Cardiac muscle cell (in vitro differentiated cells and primary cell): Measurements from ENCODE around the genes SERP2 and SLC25A30.

DNA sequence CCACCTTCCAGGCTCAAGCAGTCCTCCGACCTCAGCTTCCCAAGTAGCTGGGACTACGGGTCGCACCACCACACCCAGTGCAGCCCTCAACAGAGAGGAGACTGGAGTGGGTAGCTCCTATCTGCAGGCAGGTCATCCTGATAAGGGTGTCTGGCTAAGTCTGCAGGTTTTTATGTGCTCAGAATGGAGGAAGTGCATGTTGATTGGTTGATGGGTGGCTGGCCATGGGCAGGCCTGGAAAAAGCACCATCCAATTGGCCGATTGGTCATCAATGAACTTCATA lies 12.8 kb downstream of the DNAJC15 start:
- RAMPAGE, long total RNA = no peak
- RRBS = no CpG with 5 or more reads among the region's 4 CpGs

DNA sequence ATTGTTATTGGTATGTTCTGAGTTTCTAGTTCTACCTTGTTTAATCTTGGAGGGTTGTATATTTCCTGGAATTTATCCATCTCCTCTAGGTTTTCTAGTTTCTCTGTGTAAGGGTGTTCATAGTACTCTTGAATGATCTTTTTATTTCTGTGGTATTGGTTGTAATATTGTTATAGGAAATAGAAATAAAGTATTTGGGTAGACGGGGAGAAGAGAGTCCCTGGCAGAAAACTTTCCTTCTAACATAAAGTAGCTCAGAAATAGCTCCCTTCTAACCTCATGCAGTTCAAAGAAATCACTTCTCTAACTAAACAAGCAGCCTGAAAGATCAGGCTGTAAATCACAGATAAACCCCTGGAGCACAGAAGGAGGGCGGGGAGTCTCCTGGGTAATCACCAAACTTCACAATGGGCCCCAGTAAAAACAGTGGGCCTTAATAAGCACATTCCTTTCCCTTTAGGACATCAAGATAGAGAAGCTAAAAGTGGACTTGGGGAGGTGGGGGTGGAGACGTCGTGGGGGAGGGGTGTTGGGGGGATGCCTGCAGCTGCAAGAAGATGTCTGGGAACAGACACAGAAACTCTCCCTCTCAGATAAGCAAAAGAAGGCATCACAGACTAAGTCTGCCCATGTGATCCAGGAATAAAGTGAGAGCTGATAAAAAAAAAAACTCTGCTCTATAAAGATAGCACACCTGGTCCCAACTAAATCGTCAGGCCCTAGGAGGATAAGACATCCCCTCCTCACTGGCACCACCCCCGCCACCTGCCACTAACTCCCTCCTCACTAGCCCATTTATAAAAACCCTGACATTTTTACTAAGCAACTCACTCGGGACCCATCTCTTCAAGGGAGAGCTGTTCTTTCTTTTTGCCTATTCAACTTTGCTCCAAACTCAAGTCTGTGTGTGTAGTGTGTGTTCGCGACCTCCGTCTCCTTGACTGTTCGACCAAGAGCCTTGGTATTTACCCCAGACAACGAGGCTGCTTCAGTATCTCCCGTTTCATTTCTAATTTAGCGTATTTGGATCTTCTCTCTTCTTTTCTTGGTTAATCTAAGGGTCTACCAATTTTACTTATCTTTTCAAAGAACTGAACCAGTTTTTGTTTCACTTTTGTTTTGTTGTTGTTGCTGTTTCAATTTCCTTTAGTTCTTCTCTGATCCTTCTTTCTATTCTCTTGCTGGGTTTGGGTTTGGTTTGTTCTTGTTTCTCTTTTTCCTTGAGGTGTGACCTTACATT lies 31.6 kb downstream of the DNAJC15 start:
- RAMPAGE, long total RNA = no peak
- RRBS = no CpG with 5 or more reads among the region's 14 CpGs

DNA sequence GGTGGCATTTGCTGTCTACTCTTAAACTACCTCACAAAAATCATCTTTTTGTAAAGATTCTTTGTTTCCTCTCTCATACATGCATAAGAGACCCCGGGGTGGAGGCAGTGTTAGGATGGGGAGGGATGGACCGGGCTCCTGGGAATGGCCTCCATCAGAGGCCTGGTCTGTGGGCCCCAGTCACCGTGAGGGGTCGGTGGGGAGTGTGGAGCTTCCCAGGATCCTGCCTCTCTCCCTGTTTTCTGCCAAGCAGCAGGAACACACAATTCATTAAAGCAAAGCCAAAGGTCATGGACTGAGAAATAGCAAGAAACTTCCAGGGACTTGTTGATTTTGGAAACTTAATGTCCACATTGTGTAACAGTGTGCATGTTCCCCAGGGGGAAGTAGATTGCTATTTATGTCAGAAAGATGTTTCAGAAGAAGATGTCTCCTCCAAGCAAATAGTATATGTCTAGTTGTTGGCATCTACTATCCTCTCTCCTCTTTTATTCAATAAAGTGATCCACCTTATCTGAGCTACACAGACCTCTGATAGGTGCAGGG lies 241.3 kb downstream of the ENOX1 start:
- RAMPAGE, long total RNA = no peak
- RRBS = no CpG with 5 or more reads among the region's 4 CpGs

DNA sequence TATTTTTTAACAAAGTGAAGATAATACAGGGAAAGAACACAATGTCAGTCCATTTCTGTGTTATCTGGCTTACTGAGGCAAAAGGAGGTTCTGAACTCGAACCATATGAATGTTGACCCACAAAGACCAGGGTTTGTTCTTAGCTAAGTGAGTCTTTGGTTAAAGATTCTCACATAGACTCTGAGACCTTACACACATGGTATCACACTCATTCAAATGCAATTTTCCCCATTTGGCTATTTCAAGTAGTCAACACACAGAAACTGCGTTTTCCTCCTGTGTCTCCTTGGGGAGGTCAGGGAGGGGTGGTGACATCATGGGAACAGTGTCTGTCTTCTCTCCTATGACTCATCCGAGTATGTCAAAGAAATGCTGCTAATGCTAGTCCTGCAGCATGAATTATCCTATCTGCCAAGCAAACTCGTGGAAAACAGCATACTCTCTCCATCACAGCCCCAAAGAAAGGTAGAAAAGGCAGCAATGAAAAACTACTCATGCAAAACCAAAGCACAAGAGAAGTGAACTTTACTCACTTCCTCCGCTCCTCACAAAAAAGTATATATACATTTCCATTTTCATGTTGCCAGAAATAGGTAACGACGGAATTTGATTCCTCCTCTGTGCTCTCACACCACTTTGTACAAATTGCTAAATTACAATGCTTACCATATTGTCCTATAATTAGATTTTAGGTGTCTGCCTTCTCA lies 100.2 kb downstream of the ENOX1 start:
- RAMPAGE, long total RNA = no peak
- RRBS = no CpG with 5 or more reads among the region's 7 CpGs

DNA sequence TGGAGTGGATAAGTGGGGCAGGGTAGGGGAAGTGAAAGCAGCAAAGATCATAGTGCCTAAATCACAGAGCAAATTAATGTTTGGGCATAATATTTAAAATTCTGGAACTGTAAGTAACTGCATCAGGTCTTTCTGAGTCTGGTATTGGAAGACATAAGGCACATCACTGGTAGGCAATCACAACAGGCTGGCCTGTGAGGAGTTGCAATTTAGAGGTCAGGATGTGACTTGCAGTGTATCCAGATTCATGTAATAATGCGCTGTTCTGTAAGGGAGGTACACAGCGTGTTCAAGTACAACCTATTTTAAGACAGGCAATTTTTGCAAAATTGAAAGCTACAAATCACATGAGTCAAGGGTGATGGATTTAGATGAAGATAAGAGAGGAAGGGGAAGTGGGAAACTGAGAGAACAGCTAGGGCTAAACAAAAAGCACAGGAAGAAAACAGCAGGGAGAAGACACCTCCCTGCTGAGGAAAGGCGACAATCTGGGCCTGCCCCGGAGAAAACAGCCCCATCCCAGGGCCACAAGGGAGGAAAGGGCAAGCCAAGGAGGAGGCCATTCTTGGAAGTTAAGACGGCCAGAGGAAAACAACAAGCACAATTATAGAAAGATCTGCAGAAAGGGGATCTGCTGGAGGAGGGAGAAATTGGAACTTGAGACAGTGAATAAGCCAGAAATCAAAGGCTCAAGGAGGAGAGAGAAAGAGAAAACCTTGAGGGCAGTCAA lies 138.2 kb downstream of the LACC1 start:
- RAMPAGE, long total RNA = no peak
- RRBS = no CpG with 5 or more reads among the region's 5 CpGs

DNA sequence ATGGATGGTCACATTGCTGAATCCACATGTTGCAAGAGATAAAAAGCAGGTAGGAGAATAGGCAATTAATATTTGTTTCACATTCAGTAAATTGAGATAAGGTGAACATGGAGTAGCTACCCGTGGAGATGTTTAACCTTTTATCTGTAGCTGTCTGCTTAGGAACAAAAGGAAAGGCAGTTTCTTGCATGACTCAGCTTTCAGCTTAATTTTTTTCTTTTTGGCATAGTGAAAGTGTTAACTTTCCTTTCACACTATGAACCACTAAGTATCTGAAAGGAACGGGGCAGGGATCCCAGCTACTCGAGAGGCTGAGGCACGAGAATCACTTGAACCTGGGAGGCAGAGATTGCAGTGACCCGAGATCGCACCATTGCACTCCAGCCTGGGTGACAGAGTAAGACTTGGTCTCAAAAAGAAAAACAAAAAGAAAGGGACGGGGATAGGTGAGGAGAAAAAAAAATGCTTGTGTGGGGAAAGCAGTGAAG lies 105.4 kb downstream of the SMIM2 start:
- RAMPAGE, long total RNA = no peak
- RRBS = no CpG with 5 or more reads among the region's 7 CpGs

GRCh38 chr13:44142954-44143127 lies 18.2 kb downstream of the SMIM2 start:
- RAMPAGE, long total RNA = no peak
- RRBS = no CpG with 5 or more reads among the region's 2 CpGs

DNA sequence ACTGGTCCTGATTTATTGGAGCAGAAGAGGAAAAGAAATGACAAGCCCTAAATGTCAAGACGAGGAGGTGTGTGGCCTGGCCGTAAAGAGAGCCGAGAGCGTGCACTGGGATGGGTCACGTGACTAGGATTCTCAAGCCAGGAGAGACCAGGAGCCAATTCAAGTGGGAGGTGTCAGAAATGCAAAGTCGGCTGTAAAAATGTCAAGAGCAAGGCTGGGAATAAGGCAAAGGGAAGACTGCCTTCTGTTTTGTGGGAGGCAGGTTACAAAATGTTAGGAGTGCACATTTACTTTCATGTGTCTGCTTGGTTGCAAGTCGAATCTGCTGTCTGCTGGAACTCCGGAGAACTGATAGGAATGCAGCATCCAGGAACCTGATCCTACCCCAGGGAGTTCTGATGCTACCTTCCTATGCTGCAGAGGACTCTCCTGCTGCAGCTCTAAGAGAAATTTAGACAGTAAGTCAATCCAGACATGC lies 5.0 kb downstream of the SMIM2 start:
- RAMPAGE, long total RNA = no peak
- RRBS = no CpG with 5 or more reads among the region's 8 CpGs

- RAMPAGE, long total RNA = no peak
- RRBS = no CpG with 5 or more reads among the region's 1 CpG
Observed at GRCh38 chr13:44224267-44224872, 63.3 kb upstream of the SMIM2 start.

- RAMPAGE, long total RNA = no peak
- RRBS = no CpG with 5 or more reads among the region's 4 CpGs
Observed at GRCh38 chr13:44274756-44275362, 98.8 kb upstream of the SERP2 start.

- RAMPAGE, long total RNA = no peak
- RRBS = 4% methylated on average over 36 of the region's 85 CpGs
Observed at GRCh38 chr13:44373200-44374000, at the start of gene SERP2. SERP2 (plus strand) TSS chr13:44373824.

DNA sequence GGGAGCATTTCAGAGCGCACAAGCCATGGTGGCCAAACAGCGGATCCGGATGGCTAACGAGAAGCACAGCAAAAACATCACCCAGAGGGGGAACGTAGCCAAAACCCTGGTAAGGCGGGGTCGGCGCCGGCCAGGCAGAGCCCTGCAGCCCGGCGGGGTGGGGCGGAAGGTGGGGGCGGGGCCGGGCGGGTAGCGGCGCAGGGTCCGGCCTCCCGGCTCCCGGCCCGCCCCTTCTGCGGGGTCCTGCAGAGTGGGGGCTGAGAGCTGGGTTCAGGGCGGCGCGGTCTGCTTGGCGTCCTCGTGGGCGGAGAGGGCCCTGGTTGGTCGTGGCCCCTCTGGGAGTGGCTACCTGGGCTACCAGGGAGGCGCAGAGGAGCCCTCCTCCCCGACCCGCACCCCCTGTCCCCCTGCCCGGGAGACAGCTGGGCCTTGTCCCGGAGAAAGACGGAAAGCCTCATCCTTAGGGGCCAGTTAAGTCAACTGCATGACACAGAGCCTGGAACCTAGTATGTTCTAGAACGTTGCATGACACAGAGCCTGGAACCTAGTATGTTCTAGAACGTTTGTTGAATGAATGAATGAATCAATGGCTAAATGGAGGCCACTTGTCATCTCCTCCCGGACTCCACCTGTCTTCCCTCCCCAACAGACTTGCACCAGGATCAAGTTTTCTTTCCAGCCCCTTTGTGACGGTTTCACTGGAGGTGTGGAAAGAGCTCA lies 537 bp downstream of the SERP2 start:
- RAMPAGE, long total RNA = no peak
- RRBS = 1% methylated on average over 7 of the region's 39 CpGs

GRCh38 chr13:44822325-44822855 lies 166.9 kb downstream of the NUFIP1 start:
- RAMPAGE, long total RNA = no peak
- RRBS = no CpG with 5 or more reads among the region's 16 CpGs

- RAMPAGE, long total RNA = no peak
- RRBS = no CpG with 5 or more reads among the region's 9 CpGs
Observed at GRCh38 chr13:44918878-44919203, 70.4 kb downstream of the NUFIP1 start.

DNA sequence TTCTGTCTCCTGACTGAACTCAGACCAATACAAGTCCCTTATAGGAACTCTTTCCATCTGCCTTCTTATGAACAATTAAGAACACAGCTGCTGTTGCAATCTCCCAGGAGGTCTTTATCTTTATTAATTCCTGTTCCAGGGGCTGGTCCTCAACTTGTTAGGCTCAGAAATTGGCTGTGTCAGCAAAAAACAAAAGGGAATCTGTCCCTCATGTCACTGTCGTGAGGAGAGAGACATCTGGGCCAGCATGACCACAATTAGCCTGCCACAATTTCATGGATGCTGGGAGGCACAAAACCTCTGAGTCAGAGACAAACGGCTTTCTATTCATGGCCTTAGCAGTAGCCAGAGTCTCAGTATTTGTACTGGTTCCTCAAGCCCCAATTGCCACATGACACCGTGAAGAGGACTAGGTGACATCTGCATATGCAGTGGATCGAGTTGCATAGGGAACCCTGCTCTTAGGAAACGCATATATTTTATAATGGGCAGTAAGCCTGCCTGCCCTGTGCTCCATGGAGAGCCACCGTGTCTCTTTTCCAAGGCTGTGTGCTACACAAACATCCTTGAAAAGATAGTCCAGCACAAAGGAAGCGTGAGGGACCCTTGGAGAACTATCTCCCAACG lies 58.1 kb downstream of the NUFIP1 start:
- RAMPAGE, long total RNA = no peak
- RRBS = no CpG with 5 or more reads among the region's 8 CpGs

- RAMPAGE, long total RNA = no peak
- RRBS = no CpG with 5 or more reads among the region's 4 CpGs
Observed at GRCh38 chr13:45156722-45157449, 36.6 kb downstream of the GTF2F2 start.

GRCh38 chr13:45194217-45194845 lies 6.5 kb downstream of the KCTD4 start:
- RAMPAGE, long total RNA = no peak
- RRBS = no CpG with 5 or more reads among the region's 13 CpGs

DNA sequence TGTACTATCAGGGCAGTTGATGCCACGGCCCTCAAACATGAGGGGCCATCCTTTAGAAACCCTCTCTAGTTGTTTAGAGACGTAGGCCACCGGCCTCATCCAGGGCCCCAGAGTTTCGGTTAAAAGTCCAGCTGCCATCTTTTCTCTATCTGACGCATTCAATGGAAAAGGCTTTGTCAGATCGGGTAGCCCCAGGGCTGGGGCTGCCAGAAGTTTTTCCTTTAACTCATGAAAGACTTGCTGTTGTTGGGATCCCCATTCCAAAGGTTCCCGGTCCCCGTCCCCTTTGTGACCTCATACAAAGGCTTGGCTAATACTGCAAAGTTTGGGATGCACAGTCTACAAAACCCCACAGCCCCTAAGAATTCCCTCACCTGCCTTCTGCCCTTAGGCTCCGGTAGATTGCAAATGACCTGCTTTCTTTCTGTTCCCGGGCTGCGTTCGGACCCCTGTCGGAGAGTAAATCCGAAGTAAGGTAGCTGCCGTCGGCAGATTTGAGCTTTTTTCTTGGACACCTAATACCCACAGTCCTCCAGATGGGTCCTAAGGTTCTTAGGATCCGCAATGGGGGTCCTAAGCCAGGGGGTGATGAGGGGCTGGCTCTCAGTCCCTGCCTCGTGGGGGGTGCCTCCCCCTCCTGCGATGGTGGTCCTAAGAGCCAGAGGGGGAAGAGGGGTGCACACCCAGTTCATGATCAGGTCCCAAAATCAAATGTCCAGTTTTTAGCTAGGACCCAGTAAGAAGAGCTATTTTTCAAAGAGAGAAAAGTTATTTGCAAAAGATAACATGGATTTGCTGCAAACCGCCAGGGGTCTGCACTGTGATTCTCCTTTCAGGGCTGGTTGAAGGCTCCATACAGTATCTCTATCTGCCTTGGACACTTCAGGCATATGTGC lies 34.6 kb downstream of the SLC25A30 start:
- RAMPAGE, long total RNA = no peak
- RRBS = no CpG with 5 or more reads among the region's 20 CpGs

DNA sequence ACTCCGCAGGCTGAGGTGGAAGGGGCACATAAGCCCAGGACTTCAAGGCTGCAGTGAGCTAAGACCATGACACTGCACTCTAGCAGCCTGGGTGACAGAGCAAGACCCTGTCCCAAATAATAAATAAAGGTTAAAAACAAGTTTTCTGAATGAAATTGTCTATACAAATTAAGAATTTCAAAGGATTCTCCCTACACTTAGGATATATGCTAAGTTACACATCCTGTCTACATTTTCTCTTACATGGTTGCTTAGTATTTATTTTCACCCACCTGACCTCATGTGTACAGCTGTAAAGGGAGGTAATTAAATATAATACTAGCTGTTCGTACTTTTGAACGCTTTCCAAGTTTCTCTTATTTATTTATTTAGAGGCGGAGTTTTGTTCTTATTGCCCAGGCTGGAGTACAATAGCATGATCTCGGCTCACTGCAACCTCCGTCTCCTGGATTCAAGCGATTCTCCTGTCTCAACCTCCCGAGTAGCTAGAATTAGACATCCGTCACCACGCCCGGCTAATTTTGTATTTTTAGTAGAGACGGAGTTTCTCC lies 1.4 kb downstream of the SLC25A30 start:
- RAMPAGE, long total RNA = no peak
- RRBS = no CpG with 5 or more reads among the region's 12 CpGs

DNA sequence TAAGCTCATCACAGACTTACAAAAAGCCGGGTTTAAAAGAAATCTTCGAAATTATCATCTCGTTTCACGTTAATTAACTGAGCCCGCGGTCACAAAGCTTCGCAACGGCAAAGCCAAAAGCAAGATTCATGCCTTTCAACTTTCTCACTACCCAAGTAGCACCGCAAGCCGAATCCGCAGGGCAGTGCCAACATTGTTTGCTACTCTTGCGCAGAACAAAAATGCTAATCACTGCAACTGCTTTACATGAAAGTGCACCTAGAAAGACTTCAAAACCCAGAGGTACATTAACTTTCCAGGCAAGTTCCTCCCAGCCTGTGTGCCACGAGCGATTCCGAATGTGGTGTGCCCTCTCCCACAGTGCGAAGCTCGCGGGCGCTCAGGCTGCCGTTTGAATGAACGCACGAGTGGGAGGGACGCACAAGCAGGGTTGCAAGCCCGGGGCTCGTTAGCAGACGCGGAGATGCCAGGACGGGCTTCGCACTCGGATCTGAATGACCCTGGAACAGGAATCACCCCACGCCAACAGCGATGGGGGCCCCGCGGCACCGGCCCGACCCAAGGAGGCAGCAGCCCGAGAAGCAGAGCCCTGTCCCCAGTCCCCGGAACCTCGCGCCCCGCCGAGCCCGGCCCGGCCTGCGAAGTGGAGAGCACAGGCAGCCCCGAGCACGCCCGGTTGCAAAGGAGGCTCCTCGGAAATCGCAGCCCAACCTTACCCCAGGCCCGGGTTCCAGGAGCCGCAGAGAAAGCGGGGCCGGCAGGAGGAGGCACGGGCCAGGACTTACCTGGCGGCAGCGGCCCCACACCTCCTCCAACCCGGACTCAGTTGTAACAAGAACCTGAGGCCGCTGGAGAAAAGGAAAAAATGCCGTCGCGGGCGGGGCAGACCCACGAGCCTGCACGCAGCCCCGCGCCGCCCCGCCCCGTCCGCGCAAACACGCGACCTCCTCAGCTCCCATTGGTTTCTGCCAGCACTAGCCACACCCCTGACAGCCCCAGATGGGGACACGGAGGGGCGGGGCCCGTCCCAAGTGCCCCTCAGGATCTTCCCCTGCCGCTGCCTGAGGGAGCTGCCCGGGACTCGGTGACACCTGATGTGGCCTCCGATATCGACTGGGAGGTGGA lies at the start of gene SLC25A30:
Gene SLC25A30 (minus strand): TSS at position 859 of the 1,125 bp plus-strand sequence.
- RAMPAGE, long total RNA = start-site peak on the minus strand centred at position 892 of the sequence, 84 bp wide, 55 and 196 reads in 2 replicates
- RRBS = 3% methylated on average over 26 of the region's 82 CpGs